Measurements from ENCODE around the genes OR4D2 and LPO.

DNA sequence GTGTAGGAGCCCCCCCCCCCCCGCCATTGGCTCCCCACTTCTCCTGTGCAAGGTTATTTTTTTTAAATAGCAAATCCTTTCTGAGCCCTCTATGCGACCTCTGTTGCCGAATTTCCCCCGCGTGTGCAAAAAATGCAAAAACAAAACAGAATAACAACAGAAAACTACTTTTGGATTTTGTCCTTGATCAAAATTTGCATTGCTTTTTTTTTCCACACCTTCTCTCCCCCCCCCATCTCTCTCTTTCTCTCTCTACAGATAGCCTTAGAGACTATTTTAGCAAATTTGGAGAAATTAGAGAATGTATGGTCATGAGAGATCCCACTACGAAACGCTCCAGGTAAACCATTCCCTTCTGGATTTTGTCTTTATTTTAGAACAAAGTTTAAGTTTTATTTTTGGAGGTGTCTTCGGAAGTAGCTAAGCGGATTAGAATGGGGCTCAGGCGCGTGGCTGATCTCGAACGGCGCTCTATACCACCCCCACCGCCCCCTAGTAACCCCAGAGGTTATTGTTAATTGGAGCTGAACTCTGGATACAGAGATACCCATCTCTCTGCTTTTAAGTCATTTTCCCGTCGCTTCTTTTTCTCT lies 981 bp downstream of the MSI2 start:
- PRO-cap = bidirectional peak, plus-strand start outside the sequence, minus-strand start at position 473 of the sequence

DNA sequence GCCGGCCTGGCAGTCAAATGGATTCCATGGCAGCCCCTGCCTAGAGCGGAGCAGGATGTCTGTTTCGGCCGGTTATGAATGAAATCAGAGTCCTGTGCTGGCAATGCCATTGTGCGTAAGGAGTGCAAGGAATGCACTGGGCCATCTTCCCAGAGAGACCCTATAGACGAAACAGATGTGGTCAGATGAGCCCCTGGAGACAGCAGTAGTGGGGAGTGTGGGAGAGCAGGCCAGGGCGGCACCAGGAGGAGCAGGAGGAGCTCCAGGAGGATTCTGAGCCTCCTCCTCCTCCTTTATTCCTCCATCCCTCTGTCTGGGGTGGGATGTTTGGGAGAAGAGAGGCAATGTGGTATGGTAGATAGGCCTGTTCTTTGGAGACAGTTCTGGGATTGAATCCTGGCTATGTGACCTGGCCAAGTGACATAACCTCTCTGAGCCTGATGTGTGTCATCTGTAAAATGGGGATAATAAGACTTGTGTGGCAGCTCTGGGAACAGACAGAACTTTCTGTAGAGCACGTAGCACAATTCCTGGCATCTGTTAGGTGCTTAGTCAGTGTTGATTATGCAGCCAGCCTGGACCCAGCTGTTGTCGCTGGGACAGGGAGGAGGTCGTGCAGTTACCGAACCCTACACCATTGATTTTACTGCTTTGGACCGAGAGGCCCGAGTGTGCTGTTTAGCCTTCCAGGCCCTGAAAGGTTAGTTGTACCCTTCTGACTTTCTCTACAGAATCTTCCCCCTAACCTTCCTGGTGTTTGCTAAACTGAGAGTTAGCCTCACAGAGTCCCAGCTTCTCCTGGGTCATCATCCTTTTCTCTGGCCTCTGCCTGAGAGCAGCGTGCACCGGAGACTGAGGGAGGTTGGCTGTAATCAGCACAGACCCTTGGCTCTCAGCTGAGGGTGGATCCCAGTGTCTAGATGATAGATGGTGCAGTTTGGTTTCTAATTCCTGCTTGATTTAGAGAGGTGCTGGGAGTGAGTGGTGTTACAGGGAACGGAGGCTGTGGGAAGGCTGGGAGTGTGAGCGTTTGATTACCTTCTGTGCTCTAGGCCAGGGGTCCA lies 31.7 kb downstream of the MSI2 start:
- PRO-cap = no peak

DNA sequence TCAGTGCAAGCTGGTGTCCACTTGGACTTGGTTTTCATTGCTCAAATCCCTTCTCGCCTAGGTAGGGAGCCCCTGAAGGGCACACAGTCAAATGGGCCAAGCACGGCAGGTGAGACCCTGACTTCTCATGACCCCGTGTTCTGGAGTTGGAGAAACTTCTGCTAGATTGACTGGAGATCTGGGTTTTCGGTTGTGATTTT lies 120.0 kb downstream of the MSI2 start:
- PRO-cap = no peak

GRCh38 chr17:57407855-57408262 lies 151.5 kb downstream of the MSI2 start:
- PRO-cap = bidirectional peak, plus-strand start at chr17:57408107, minus-strand start at chr17:57407991

GRCh38 chr17:57434736-57435435 lies 178.6 kb downstream of the MSI2 start:
- PRO-cap = no peak

DNA sequence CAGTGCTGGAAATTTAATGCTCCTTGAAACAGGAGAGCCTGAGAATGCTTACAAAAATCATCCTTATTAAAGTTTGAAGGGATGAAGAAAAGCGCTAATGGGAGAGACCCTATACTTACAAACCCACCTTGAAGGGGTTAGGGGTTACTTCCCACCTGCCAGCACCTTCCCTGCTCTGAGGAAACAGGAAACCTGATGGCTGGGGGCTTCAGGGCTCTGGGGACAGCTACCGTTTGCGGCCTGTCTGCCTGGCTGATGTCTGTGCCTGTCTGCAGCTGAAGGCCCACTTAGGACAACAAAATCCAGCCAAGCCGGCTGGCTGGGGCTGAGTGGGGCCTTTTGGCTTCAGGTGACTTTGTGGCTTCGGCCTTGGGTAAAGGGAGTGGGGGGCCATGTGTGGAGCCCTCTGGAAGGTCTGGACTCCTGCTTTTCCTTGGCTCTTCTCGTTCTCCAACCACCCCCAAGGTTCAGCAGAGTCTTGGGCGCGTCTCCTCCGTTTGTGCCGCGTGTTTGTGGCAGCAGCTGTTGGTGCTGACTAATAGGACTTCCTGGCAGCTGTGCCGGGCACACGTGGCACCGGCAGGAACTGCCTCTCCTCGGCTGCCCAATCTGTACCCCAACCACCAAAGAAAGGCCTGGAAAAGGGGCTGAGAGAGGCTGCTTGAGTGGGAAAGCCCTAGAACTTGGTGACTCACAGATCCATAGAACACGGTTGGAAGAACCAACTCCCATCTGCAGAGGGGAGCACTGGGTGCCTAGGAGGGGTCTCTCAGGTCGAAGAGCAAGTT lies 186.7 kb downstream of the MSI2 start:
- PRO-cap = unidirectional peak, minus-strand start at position 504 of the sequence

GRCh38 chr17:57448340-57448923 lies 192.1 kb downstream of the MSI2 start:
- PRO-cap = no peak

DNA sequence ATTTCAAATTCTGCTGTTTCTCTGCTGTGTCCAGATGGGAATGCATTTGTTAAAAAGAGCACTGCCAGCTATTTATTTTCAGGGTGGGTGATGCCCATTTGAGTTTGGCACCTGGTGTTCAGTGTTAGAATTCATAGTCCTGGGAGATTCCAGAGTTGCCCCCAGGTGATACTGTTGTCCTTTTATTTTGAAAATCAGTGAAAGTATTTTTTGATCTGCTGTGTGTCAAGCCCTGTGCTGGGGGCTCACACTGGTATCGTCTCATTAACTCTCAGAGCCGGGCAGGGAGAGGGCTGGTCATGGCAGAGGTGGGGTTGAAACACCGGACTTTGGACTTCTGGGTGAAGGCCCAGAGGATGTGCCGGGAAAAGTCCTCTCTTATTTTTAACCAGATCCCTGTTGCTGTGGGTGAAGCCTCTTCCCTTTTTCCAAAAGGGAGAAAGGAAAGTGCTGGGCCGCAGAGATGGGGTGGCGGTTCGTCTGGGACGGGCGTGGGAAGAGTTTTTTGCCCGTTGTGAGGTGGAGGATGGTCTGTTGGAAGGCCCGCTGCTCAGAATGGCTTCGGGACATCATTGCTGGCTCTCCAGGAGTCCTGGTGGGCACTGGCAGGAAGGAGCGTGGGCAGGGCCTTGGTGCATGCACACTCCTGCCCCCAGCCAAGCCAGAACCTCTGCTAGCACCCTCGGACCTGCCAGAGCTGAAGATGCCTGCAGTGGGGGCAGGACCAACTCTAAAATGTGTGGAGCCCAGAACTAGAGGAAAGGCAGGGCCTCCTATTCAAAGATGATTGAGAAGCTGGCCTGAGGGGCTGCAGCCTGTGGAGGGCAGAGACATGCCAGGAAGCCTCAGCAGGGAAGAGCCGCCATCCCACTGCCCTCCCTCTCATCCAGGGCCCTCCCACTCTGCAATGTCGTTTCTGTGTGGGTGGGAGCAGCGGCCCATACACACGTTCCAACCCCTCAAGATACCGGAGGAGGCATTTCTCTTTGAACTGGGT lies 213.3 kb downstream of the CCDC182 start:
- PRO-cap = no peak

GRCh38 chr17:57685262-57686006 lies 59.7 kb downstream of the CCDC182 start:
- PRO-cap = no peak

- PRO-cap = no peak
Measured at GRCh38 chr17:57867908-57868417, 18.1 kb upstream of the MRPS23 start.

GRCh38 chr17:57876224-57876732 lies 26.4 kb upstream of the MRPS23 start:
- PRO-cap = no peak

GRCh38 chr17:57903010-57903792 lies 52.0 kb downstream of the CUEDC1 start:
- PRO-cap = bidirectional peak, plus-strand start at chr17:57903528, minus-strand start at chr17:57903336

GRCh38 chr17:57948223-57949240 lies 6.7 kb downstream of the CUEDC1 start:
- PRO-cap = bidirectional peak, plus-strand start at chr17:57948834, minus-strand start at chr17:57948720

- PRO-cap = no peak
Measured at GRCh38 chr17:57999314-58000521, 7.3 kb downstream of the SRSF1 start.

- PRO-cap = no peak
Measured at GRCh38 chr17:58001357-58002208, 5.5 kb downstream of the SRSF1 start.

DNA sequence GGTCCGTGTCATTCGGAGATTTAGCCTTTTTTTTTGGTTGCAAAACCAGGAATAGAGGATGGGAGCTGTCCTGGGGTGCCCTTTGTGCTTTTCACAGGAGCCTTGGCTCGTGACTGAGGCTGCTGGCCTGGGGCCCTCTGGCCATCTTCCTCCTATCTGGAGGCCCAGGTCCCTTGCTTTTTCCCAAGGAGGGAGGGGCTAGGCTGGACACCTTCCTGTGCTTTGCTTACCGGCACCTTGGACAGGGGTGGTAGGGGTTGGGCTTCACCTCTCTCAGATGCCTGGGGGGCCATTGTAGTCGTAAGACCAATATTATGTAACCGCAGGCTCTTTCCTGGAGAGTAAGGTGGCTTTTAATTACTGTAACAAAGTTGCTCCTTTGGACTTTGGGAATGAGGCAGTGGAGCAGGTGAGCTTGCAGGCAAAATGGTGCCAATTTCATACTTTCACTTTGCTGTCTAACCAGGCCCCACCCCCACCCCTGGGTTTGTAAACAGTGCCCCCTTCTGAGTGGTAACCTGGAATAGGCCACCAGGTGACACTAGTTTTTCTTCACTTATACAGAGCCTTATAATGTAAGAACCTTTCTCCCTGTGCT lies 1.2 kb downstream of the DYNLL2 start:
- PRO-cap = bidirectional peak, plus-strand start at position 389 of the sequence, minus-strand start at position 152 of the sequence; unidirectional peak, minus-strand start at position 431 of the sequence

DNA sequence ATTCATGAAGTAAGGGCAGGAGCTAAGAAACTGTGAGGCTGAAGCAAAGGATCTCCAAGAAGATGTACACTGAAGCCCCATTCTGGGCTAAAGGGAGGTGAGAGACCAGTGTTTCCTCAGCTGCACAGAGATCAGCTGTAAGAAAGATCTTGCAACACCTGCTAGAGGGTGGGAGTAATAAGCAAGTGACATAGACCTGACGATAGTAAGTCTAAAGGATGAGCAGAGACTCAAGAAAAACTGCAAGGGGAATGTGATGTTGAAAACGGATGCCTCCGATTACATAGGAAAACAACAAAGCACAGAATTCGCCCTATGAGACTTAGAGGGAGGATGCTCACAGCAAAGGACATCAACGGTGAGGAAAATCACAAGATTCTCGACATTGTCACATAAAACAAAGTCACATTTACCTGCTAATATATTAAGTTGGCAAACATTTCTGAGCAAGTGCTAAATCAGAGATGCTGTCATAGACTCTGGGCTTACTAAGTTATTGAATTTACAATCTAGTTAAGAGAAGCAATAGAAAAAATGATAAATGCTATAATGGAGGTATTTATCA lies at the start of gene OR4D2:
OR4D2 (plus strand) TSS at position 287 of the 565 bp plus-strand sequence.
- PRO-cap = no peak

DNA sequence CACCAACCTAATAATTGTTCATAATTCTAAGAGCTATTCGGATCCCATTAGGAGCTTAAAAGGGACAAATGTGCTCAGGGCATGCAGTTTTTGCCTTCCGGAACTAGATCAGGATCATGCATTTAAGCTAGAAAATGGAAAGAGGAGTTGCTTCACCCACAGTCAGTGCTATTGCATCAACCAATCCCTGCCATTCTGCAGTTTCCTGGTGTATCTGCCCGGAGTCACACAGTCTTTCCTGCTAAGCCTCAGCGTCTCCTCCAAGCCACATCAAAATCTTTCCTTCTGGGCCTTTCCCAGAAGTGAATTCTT lies at the start of gene LPO:
LPO (plus strand) TSS at position 234 of the 312 bp plus-strand sequence.
- PRO-cap = no peak

DNA sequence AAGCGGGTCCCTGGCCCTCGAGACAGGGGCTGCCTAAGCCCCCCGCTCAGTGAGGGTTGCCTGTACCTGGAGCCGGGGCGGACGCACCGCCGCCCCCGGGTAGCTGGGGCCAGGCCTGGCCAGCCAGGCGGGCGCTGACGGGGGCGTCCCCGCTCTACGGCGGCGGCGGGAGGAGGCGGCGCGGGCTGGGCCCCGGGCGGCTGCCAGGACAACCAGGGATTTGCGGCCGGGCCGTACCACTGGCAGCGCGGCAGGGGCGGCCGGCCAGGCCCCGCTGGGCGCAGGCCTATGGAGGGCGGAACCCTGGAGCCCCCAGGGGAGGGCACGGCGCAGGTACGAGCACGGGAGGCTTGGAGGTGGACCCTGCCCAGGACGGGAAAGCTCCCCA lies 4.3 kb downstream of the TSPOAP1 start:
- PRO-cap = bidirectional peak, plus-strand start at position 157 of the sequence, minus-strand start at position 101 of the sequence

DNA sequence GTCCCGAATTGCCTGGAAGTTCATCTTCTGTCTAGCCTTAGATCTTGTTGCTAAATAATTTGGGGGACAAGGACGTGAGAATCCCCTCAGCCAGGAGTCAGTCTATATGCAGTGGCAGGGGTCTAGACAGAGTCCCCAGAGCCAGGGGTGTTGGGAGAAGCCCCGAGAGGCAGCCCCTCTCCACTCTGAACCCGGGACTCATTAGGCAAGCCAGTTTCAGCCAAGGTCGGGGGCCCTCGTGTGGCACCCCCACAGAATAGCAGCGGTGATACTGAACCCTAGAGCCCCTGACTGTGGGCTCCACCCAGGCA lies 695 bp upstream of the TSPOAP1 start:
- PRO-cap = no peak